Mesangial cell (primary cell): ENCODE data around the gene LGI1.

DNA sequence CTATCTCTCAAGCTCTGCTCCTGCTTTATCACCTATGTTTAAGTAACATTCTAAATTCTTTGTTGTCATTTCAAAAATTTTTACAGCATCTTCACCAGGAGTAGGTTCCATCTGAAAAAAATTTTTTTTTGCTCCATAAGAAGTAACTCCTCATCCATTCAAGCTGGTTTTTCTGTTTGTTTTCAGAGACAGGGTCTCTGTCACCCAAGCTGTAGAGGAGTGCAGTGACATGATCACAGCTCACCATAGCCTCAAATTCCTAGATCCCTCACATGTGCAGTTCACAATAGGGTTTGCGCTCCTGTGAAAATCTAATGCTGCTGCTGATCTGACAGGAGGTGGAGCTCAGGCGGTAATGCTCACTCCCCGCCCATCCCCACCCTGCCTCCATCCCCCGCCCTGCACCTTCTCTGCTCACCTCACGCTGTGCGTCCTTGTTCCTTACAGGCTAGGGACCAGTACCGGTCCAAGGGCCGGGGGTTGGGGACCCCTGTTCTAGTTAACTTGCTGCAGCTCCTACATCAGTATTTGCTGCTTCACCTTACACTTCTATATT lies 2.1 kb upstream of the TNKS2 start:
- RAMPAGE, long total RNA, result no peak

DNA sequence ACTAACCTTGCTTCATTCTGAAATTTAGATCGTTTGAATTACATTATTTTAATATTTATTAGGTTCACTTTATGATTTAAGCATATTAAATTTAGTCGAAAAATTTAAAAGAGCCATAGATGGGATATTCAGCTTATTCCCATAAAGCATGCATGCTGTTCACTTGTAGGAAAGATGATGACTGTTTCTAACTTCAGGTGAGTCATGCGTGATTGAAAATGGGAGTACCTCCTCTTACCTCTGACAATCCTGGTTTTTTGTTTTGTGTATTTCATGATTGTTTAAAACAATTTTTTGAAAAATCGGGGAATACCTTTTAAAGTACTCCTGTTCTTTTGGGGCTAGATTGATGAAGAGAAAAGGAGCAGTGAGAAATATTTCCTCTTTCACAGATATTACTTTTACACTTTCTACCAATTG lies 1.4 kb downstream of the TNKS2 start:
- RAMPAGE, long total RNA, result no peak

DNA sequence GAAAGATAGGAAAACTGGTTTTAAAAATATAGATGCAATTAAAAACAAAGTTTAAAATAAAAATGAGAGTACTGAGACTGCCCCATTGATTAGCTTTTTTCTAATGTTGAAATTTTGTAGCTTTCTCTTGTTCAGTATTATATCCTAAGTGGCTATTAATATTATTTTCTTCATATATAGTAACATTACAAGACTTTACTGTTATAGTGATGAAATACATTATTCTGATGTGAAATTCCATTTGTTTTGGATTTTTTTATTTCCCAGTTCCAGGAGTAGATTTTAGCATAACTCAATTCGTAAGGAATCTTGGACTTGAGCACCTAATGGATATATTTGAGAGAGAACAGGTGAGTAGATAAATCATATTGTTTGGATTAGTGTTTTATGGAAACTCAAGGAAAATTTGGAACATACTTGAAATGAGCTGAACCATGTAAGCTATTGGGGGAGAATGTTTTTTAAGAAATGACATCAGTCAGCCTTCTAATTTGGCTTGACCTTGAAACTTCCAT lies 51.1 kb downstream of the TNKS2 start:
- RAMPAGE, long total RNA, result no peak

DNA sequence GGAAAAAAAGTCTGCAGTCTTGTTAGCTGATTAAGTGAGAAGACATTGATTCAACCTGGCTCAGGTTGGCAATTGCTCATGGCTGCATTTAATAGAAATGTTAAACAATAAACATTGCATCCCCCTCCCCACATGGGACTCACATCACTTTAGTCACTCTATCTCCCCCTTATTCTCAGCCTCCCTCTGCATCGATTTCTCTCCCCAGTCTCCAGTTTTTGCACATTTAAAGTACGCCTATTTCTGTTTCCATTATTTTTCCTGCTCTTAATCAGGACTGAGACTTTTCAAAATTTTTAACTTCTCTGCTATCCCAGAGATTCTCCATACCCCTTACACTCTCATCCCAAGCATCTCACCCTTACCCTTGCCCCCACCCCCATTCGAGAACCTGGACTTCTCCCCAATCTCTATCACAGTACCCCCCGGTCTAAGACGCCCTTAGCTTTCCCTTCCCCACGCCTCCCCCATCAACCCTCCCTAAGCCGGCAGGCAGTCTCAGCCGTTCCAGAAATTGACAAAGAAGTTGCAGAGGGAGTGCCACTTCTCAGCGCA lies 1.5 kb downstream of the FGFBP3 start:
- RAMPAGE, long total RNA, result no peak

- RAMPAGE, long total RNA, result no peak
Measured at GRCh38 chr10:92006262-92006769, 82.7 kb downstream of the BTAF1 start.

DNA sequence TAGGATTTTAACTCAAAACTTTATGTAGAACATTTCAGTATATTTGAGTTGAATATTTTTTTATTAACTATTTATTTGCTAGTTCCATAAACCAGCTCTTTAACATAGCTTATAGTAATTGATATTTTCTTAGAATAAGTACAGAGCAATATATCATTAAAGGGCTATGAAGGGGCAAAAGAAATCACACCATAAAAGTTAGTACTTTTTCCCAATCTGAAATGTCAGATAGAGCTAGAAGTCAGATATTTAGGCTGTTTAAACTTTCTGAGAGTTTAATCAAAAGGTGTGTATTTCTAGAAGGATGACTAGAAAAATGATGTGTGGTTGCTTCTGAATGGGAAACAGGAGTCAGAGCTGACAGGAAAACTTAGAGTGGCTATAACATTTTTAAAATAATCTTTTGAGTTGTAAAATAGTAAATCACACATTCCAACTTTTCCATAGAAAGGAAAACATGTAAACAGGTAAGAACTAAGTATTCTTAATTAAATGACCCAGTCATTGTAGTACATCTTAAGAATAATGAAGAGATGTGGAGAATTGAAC lies 106.9 kb downstream of the BTAF1 start:
- RAMPAGE, long total RNA, result no peak

- RAMPAGE, long total RNA, result no peak
Measured at GRCh38 chr10:92032790-92033818, 109.5 kb downstream of the BTAF1 start.

DNA sequence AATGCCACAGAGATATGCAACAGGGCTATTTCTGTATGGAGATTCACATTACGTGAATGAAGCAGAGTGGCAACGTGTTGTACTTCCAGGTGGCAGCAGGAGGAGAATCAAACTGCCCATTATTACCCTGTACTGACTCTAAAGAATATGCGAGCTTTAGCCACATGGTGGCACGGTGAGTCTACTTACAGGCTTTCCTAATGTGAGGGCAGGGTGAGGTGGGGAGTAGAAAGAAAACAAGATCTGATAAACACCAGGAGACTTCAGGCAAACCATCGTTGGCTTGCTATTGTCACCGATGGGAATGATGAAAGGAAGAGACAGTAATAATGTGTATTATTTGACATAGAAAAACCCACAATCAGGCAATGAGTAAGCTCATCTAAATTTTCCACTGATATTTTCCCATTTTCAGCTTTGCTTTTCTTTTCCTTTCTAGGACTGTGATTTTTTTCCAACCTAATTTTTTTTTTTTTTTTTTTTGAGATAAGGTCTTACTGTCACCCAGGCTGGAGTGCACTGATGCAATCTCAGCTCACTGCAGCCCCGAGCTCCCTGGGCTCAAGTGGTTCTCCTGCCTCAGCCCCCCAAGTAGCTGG lies 164.3 kb downstream of the BTAF1 start:
- RAMPAGE, long total RNA, result no peak

DNA sequence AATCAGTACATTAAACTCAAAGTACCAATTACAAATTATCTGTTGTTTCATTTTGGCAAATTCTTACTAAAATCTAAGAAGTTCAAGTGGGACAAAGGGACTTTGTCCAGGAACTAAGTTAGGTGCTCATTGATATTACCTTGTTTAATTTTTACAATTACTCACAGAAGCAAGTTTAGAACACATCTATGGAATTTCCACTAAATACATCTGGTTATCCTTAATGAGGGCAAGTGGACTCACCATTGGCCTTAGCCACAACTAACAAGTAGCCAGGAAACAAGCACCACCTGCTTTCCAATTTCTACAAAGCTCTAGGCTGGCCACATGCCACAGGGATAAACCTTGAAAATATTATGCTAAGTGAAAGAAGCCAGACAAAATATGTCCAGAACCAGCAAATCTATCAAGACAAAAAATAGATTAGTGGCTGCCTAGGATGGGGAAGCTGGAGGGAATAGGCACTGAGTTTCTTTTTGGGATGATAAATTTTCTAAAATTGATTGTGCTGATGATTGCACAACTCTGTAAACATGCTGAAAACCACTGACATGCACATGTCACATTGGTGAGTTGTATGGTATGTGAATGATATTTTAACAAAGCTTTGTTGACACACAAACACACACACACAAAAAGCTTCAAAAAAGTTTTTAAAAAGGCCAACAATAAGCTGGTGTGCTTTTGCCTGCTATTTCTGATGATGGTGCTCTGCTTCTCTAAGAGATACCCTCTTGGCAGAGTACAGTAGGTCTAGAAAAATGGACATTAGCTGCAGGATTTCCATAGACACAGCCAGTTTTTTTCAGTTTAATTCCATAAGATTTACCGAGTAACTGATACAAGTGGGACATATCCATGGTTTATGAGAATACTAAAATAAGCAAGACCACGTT lies 179.4 kb downstream of the CPEB3 start:
- RAMPAGE, long total RNA, result no peak

DNA sequence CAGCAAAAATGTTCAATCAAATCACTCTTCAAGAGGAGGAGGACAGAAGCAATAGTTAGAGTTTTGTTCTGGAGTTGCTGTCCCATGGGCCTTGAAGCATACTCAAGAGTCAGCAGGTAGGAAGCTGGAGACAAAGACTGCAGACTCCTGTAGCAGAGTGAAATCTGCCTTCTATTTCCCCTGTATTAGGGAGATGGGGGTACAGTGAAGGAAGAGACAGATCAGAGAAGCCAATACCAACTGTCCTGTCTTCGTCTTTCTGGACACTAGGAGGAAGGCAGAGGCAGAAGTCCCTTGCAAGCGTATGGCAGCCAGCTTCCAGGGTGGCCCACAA lies 90.5 kb downstream of the IDE start:
- RAMPAGE, long total RNA, result no peak

DNA sequence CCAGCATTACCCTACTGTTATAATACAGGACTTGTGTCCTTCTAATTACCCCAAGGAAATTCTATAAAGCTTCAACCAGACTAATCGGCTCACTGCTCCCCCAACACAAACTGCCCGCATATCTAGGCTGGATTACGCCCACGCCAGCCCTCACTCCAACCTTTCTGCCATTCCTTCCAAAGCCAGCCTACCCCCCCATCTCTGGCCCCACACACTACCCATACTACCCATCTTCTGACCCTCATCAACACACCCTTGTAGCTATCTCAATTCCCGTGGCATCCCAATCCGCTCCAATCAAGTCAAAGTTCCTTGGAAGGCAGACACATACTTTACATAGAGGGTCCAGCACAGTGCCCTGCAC lies 1.3 kb downstream of the IDE start:
- RAMPAGE, long total RNA, result no peak

GRCh38 chr10:92688670-92689545 lies 847 bp upstream of the HHEX start:
- RAMPAGE, long total RNA, result no peak

GRCh38 chr10:92692050-92693044 lies 2.6 kb downstream of the HHEX start:
- RAMPAGE, long total RNA, result no peak

DNA sequence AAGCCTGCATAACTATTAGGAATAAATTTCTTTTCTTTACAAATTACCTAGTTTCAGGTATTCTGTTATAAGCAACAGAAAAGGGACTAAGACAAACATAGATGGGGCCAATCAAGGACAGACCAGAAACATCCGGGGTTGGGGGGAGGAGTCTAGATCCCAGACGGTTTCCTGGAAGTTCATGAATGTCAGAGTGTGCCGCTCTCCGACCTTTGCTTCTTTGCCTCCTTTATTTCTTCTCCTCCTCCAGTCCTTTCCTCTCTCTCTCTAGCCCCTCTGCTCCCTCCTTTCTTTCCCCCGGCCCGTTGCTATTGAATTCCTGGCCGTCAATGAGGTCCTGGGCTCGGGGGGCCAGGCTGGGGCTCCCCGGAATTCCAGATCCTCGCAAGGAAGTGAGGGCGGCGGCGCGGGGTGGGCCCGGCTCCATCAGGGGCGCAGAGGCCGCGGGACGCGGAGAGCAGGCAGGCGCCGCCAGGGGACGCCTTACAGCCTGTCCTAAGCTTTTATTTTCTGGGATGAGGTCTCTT lies 147.0 kb downstream of the CYP26A1 start:
- RAMPAGE, long total RNA, result no peak

- RAMPAGE, long total RNA, result no peak
Measured at GRCh38 chr10:93421100-93421981, 60.8 kb downstream of the MYOF start.

DNA sequence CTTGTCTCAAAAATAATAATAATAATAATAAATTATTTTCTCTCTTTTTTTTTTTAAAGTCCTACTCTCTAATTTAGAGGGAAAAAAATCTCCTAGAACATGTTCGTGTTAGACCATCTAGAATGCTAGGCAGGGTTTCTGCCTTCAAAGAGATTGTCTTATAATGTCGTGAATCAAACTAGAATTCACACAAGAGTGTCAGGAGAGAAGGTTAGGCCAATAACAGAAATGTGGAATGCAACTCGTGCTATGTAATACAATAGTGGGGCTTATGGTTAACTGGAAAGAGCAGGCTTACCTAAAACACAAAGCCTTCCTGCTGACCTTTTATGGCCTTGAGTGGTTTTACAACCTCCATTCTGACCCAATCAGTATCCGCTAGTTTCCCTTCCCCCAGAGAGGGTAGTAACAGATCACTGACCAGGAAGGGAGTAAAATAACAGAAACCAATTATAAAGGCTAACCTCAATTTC lies 46.2 kb downstream of the MYOF start:
- RAMPAGE, long total RNA, result no peak

DNA sequence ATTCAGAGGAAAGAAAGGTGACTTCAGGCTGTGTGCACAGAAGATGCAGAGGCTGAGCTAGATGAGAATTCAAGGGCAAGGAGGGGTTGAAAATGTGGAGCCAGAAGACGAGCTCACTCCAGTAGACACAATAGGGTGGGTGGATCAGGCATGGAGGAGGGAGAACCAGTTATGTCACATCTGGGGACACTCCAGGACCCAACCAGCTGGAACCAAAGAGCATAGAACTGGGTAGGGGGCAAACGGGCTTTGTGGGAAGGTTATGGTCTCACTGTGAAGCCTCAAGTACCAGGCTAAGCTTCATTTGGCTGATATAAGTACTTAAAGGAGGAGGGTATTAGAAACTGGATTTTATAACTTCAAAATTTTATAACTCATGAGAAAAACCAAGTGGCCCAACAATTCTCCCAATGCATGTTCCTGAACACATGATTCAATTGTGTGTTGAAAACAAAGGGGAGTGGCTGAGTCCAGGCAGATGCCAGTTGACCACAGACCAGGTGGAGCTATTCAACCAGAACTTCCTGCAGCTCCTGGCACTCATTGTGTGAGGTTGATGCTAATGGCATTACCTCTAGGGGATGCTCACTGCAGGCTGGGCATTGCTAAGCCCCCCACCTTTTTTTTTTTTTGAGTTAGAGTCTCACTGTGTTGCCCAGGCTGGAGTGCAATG lies 20.5 kb downstream of the MYOF start:
- RAMPAGE, long total RNA, result no peak

- RAMPAGE, long total RNA, result no peak
Measured at GRCh38 chr10:93470932-93471866, 10.9 kb downstream of the MYOF start.

- RAMPAGE, long total RNA, result no peak
Measured at GRCh38 chr10:93757516-93758105, at the start of gene LGI1. LGI1 (plus strand) TSS chr10:93757936.

DNA sequence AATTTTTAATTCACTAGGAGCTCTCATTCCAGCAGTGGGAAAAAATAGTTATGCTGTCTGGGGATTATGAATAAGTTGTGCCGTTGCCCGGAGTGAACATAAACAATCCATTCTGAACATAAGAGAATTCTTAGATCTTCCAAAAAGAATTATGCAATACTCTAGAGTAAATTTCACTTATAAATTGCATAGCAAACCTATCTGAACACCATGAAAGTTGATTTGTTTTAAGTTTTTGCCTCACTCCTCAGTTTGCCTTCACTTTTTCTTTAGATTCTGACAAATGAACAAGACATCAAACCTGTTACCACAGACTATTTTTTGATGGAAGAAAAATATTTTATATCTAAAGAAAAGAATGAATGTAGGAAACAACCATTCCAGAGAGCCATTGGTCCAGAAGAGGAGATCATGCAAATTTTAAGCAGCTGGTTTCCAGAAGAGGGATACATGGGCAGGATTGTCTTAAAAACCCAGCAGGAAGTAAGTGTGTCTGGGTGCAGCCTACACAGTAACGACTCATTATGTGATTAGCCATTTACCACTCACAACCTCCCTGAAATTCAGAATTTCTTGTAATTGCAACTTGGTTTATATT lies 46.4 kb downstream of the NOC3L start:
- RAMPAGE, long total RNA, result no peak